Subcutaneous preadipocyte (primary cell): ENCODE measurements around the gene C3orf80.

DNA sequence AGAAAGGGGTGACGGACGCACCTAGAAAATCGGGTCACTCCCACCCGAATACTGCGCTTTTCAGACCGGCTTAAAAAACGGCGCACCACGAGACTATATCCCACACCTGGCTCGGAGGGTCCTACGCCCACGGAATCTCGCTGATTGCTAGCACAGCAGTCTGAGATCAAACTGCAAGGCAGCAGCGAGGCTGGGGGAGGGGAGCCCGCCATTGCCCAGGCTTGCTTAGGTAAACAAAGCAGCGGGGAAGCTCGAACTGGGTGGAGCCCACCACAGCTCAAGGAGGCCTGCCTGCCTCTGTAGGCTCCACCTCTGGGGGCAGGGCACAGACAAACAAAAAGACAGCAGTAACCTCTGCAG, 9.6 kb upstream of the GFM1 start:
- CAGE, long polyA plus RNA: no peak

DNA sequence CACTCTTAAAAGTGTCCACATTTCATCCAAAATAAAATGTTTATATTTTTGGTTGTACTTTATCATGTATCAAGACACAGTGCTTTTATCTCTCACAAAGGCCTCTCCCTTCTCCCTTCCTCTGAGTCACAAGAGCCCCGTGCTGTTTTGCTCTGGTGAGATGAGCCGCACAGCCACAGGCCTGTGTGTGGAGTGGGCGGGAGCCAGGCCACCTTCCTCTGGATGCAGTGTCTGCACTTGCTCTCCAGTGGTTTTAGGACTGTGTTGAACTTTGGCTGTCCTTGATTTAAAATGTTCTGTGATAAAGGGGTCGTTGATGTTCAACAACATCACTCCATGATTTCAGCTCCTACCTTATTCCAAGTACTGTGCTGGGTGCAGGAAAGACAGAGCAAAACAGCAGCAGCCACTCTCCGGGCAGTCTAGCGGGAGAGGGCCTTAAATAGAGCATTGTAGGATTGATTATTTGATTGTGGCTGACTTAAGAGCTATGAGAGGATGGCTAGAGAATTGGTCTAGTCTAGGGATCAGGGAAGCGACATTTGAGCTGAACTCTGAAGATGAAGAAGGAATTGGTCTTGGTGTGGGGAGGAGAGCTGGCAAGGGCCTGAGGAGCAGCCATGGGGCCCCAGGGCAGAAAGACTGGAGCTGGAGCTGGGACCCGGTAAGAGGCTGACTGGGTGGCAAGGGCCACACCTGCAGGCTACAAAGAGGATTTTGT, 15.2 kb downstream of the RARRES1 start:
- CAGE, long polyA plus RNA: no peak

- CAGE, long polyA plus RNA: no peak
These were observed 33.6 kb upstream of the MFSD1 start for GRCh38 chr3:158768183-158768679.

GRCh38 chr3:159839447-159840450, 385.5 kb upstream of the C3orf80 start:
- CAGE, long polyA plus RNA: no peak

- CAGE, long polyA plus RNA: no peak
These were observed 374.9 kb upstream of the C3orf80 start for GRCh38 chr3:159850249-159850811.

- CAGE, long polyA plus RNA: no peak
These were observed 75.1 kb upstream of the C3orf80 start for GRCh38 chr3:160150134-160150477.

GRCh38 chr3:160180443-160180870, 44.8 kb upstream of the C3orf80 start:
- CAGE, long polyA plus RNA: no peak

- CAGE, long polyA plus RNA: no peak
These were observed at the start of gene C3orf80 for GRCh38 chr3:160224999-160225978. C3orf80 (plus strand) TSS chr3:160225422.

- CAGE, long polyA plus RNA: no peak
These were observed 14.7 kb downstream of the SMC4 start for GRCh38 chr3:160413901-160414764.

DNA sequence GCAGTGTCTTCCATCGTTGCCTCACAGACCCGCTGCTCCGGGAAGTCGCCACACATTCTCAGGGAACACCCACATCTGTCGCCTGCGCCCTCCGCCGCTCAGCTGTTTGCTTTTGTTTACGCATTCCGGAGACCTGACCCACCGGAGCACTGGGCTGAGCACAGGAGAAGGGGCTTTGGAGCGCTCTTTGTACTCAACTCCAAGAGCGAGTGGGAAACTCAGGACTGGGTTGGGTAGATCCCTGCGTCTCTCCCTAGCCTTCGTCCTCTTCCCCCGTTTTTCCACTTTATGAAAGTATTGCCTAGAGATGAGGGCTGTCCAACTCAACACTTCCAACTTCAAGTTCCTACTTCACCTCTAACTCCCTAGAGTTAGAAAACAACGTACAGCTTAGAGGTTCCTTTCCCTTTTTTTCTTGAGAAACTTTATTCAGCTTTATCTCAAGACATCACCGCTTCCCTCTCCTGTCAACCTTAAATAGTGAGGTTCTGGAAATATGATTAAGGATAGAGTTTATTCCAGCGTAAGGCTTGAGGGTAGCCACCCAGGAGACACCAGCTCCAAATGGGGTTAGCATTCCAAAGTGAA, 777 bp upstream of the TRIM59 start:
- CAGE, long polyA plus RNA: no peak

DNA sequence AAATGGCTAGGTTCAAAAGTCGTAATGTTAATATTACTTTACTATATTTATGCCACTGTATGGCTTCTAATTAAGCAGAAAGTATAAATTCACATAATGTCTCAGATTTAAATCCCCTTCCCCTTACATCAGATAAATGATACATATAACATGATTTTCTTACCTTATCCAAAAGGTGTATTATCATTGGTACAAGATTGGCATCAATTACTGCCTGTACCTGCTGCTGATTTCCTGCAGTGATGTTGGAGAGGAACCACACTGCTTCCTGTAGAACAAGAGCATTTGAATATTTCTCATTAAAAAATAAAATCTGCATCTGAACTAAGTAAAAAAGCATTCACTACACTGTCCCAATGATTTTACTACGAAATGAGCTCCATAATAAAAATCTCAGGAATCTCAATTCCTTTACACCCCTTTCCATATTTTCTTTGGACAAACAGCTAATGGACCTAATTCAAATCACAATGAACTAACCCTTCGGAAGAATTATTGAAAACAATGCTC, 51.4 kb downstream of the KPNA4 start:
- CAGE, long polyA plus RNA: no peak

DNA sequence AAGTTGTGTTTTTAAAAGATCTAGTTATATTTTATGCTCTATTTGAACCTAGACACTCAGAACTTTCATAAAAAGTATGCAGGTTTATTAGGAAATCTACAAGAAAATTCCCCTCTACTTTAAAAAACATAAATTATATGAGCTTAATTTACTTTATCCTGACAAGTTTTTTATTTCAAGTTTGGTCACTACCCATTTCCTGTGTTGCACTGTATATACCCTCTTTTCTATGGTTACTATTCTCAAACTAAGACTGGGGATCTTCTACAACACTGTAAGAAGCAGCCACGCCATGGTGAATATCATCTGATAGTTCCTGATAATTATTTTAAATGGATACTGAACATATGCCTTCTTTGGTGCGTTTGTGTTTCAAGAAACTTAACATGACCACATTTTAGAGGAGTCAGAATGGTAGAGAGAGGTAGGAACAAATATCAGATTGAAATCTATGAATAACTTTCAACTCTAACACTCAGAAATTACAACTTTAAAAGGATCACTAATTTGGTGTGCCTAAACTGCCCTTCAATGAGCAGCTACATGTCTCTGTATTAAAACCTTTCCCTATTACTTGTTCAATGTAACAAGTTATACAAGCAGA, 4.1 kb downstream of the KPNA4 start:
- CAGE, long polyA plus RNA: no peak

GRCh38 chr3:160886923-160887438, 130.9 kb downstream of the PPM1L start:
- CAGE, long polyA plus RNA: no peak

- CAGE, long polyA plus RNA: no peak
These were observed 789.1 kb downstream of the SI start for GRCh38 chr3:164289252-164289520.

DNA sequence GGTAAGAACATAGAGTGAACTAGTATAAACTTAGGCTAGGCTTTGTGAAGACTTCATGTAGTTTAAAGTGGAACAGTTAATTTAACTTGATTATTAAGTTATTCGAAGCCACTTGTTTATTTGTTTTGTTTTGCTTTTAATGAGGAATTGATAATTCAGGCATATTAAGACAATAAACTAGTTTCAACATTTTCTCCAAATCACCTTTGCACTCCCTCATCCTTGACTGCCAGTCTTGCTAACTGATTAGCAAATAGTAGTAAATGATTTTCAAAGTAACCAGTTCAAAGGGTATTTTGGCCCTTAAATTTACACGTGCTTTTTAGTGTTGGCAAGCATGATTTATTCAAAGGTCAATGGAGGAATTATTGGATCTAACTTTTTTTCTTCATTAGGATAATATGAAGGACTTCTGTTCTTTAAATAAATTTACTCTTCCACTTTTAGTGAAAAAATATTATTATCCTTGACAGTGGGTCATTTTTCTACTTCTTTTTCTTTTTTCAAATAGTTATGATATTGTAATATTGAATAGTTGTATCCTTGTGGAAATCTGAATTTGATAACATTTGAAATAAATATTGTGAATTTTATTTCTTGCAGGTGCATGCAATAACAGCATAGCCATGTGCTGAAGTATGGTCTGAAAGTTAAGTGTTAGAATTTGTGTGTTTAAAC, 53.8 kb downstream of the BCHE start:
- CAGE, long polyA plus RNA: no peak

GRCh38 chr3:165874645-165875237, 37.5 kb upstream of the BCHE start:
- CAGE, long polyA plus RNA: no peak

DNA sequence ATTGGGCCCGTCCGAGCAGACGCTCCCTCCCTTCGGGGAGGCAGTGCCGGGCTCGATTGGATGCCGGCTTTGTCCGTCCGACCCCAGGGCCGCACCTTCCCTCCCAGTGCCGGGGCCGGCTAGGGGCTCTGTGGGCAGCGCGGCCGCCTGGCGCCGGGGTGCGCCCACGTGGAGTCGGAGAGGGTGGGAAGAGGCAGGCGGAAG, 151 bp upstream of the GOLIM4 start:
- CAGE, long polyA plus RNA: no peak

DNA sequence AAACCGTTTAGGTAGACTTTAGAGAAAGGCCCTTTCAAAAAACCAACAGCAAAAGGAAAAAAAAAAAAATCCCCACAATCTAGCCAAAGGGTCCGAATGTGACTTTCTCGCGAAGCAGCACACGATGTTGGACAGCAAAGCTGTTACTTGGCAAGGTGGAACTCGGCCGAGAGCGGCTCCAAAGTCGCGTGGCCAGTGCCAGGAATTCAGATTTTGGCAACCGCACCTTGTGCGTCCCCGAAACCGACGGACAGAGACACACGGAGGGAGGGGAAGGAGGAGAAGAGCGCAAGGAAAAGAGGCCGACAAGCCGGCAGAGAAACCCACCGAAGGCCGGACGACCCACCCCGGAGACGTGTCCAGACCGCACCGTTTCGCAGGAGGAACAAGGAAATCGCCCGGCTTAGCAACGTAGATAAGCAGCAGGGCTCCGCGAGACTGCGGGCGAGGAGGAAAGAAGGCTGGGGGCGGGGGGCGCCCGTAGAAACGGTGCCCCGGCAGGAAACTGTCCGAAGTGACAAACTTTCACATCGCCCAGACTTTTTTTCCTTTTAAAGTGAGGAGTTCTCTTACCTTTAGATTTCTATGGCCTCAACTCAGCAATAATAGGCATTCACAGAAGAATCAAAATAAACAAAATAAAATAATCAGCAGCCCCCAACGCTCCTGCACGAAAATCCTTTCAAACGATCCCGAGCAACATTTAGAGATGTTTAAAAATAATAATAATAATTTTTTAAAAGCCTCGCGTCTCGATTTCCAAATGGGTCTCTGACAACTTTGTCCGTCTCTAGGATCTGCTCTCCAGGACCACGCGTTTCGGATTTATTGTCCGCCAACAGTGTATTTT, 517.1 kb downstream of the MECOM start:
- CAGE, long polyA plus RNA: no peak

DNA sequence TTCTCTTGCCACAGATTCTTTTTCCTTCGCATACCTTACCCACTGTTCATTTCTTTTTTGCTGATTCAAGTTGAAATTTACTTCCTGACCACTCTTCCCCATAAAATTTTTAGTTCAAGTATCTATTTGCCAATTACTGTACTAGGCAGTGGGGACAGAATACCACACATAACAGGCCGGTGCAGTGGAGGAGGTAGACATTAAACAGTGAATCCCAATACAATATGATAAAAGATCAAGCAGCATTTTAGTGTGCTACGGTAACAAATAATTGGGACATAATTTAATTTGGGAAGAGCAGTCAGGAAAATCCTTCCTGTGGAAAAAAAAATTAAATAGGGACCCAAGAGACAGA, 464.9 kb downstream of the MECOM start:
- CAGE, long polyA plus RNA: no peak

DNA sequence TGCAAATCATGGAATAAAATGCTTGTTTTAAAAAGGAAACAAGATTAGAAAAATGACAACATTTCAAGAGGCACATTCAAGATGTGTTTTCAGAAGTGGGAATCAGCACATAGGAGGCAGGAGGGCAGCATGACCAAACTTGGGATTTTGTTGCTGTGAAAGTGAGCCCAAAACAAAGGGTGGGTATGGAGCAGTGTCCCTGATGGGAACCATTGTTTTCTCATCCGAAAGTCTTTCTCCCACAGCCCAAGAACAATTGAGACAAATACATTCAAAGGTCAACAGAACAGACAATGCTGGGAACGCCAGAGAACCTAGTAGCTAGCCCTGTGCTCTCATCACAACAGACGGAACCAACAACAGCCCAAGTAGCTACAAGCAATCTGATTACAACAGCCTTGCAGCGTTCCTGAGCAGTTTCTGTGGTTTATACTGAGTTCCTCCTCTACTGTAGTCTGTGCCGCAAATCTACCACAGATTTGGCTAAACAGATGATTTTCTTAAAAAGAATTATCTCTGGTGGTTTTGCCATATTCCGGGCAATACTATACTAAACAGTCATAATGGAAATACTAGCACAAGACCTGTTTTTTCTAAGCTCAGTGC, 435.7 kb downstream of the MECOM start:
- CAGE, long polyA plus RNA: no peak